Peyer's patch (tissue), 4 donors: ENCODE measurements around the genes OTOGL, PPFIA2 and MGAT4C.

- PRO-cap, result no peak
- RAMPAGE, long total RNA, 4 experiments, result no peak in any of the 4 experiments
These were observed 132.7 kb downstream of the PAWR start for GRCh38 chr12:79558047-79558513.

DNA sequence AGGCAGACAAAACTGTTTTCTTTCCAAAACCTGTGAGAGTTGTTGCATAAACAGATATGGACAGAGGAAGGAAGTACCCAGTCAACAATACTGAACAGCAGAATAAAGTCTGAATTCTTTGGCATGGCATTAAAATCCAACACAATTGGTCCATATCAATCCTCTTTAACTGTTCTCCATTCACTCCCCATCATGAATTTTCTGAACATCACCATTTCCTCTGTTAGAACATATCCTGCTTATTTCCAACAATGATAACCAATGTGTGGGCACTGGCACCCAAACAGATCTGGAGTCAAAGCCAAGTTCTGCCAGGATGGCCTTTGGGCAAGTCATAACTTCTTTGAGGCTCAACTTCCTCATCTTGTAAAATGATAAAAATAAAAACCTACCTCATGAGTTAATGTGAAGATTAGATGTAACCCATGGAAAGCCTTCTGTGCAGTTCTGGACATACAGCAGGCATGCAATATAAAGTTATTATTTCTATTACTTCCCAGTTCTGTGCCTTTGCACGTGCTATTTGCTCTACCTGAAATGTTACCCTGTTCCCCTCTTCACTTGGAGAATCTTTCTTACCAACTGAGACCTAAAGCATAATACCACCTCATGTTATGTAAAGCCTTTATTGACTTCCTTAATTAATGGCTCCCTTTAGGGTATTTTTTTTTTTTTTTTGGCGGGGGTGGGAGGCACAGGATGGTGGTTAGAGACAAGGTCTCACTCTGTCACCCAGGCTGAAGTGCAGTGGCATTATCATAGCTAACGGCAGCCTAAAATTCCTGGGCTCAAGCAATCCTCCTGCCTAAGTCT is 12.4 kb downstream of the PAWR start:
- PRO-cap, result no peak
- RAMPAGE, long total RNA, 4 experiments, result no peak in any of the 4 experiments

GRCh38 chr12:80099312-80099613 is at the start of gene OTOGL:
Gene OTOGL, plus strand, starts transcription at chr12:80099537.
- PRO-cap, result no peak
- RAMPAGE, long total RNA, 4 experiments, result no peak in any of the 4 experiments

DNA sequence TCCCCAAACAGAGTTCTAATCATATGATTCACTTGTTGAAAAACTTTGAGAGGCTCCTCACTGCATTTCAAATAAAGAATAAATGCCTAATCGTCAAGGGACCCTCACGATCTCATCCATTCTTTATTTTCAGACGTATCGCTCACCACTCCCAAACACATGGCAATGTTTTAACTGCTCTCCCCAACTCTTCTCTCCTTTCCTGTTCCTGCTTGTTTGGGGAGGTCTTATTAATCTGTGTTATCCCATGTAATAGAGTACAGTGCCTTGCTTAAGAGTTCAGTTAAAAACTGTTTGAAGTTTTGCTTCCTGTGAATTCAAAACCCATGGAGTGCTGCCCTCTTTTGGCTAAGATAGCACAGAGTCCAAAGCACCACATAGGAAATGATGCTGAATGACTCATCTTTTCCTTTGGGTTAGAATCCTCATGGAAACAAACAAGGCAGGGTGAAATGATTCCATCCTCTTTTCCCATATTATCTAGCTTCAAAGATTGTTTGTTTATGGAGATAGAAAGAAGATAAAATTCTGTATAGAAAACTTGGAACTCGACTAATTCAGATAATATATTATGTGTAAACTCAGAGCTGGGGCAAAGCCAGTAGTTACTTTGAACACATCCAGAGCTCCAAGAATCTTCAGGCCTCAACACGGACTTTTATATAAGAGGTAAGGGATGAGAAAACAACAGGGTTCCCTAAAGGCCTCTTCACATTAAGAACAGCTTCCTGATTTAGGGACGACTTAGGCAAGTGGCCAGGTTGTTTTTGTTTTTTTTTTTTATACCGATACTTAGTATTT is 87.4 kb downstream of the OTOGL start:
- PRO-cap, result no peak
- RAMPAGE, long total RNA, 4 experiments, result no peak in any of the 4 experiments

GRCh38 chr12:80249374-80250077 is 150.2 kb downstream of the OTOGL start:
- PRO-cap, result no peak
- RAMPAGE, long total RNA, 4 experiments, result no peak in any of the 4 experiments

DNA sequence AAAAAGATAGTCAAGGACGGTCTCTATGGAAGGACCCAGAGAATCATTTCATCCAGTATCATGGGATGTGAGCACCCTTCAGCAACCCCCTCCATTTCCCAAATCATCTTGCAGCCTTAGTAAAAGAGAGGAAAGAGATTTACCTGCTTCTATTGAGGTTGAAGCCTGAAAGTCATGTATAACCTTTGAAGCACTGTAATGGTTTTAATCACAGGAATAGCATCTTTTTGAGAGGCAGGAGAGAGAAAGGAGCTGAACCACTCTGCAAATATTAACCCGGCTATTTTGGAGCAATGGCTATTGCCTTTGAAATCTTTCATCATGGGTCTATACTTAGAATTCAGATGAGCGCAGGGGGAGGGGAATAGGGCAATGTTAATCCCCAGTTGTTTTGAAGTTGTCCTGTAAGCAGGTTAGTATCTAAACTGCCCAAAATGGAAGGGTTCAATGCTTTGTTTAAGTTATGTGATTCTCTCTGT is 429 bp upstream of the MYF6 start:
- PRO-cap, result no peak
- RAMPAGE, long total RNA, 4 experiments, result no peak in any of the 4 experiments

- PRO-cap, result no peak
- RAMPAGE, long total RNA, 4 experiments, result no peak in any of the 4 experiments
These were observed 6.1 kb downstream of the ACSS3 start for GRCh38 chr12:81083742-81084569.

DNA sequence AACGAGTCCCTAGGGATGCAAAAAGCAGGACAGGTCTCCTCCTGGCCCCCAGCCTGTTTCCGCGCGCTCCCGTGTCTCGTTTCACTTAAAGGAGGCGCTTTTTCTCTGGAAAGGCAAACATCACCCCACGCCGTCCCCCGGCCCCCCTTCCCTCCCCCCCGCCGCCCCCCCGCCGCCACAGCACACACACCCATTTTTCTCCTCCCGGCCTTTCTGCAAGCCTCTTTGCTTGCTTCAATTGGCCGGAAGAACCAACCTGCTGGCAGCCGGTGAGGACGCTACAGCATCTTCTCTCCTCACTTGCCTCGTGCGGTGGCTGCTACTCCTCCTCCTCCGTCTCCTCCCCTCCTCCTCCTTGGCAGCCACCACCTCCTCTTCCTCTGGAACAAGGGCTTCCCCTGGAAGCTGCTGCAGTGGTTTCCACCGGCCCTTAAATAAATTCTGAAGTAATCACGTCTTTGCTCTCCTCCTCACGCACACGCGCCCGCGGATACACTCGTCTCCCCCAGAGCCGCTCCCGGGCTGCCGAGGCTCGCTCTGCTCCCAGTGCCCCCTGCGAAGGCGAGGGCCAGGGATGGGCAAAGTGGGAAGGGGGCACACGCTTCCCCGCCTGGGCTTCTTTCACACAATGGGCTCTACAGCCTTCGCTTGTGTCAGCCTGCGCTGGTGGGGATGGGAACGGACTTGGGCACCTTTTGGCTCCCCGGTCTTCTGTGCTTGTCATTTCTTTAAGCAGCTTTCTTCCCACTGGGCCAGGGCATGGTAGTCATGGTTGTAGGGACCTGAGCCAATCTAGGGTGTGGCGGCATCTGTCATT is at the start of gene PPFIA2:
Gene PPFIA2 (minus strand): TSS at position 327 of the 817 bp plus-strand sequence.
- PRO-cap, result no peak
- RAMPAGE, long total RNA, 4 experiments, result start-site peak on the minus strand in 1 of 4 experiments, centred at position 332 of the sequence, 6 reads per replicate

DNA sequence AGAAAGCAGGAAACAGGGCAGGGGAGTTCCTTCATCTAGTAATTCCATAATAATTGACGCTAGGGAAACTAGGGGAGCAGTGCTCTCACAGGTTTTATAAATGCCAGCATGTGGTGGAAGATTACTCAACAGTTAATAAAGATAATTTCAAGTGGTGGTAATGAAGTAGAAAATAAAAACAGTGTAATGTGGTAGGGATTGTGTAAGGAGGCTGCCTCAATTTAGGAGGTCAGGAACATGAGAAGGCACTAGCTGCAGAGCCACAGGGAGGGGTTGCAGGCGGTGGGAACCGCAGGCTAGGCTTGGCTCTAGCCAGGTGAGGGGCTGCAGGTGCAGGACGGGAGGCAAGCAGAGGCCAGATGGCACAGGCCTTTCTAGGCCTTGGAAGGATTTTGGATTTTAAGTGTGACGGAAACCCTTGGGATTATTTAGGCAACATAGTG is 743 bp downstream of the METTL25 start:
- PRO-cap, result no peak
- RAMPAGE, long total RNA, 4 experiments, result start-site peak on the plus strand in 1 of 4 experiments, centred at position 184 of the sequence, 11 reads per replicate

- PRO-cap, result bidirectional peak, plus-strand start at chr12:82686433, minus-strand start at chr12:82686441; bidirectional peak, plus-strand start at chr12:82686495, minus-strand start at chr12:82686494; bidirectional peak, plus-strand start at chr12:82686861, minus-strand start at chr12:82686717
- RAMPAGE, long total RNA, 4 experiments, result no peak in any of the 4 experiments
These were observed 385 bp upstream of the TMTC2 start for GRCh38 chr12:82686273-82686768.

DNA sequence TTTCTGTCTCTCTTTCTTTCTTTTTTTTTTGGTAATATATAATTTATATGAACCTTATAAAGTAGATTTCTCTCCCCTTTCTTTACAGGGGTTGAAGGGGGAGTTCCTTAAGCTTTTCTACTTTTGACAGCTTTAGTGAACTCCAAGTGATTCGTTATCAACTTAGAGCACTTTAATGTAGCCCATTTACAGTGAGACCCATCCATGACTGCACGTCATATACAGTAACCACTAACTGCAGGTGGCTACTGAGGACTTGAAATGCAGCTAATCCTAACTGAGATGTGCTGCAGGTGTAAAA is 528 bp downstream of the LRRIQ1 start:
- PRO-cap, result no peak
- RAMPAGE, long total RNA, 4 experiments, result no peak in any of the 4 experiments

DNA sequence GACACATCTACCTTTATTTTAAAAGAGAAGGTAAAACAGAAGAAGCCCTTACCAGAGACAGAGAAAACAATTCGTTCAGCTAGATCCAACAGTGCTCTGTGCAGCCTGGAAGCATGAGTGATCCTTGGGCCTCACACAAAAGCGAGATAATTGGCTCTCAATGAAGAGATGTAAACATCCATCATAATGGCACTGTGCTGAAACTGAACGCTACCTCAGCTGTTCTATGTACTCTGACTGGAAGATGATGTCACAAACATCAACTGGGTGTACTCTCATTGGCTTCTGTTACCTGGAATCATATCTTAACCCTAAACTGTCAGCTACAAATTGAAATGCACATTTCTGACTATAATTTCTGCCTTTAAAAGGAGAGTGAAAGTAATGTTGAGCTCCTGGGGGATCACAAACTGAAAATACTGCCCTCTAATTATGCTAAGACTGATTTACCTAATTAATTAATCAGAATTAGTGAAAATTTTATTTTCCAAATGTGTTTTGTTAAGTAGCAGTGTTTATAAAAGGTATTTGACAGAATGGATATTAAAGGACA is at the start of gene MGAT4C:
Gene MGAT4C (minus strand): TSS at position 205 of the 553 bp plus-strand sequence.
- PRO-cap, result no peak
- RAMPAGE, long total RNA, 4 experiments, result no peak in any of the 4 experiments

- PRO-cap, result no peak
- RAMPAGE, long total RNA, 4 experiments, result no peak in any of the 4 experiments
These were observed 5.3 kb upstream of the MGAT4C start for GRCh38 chr12:86261529-86261926.

GRCh38 chr12:87784462-87784752 is 244.8 kb downstream of the C12orf50 start:
- PRO-cap, result no peak
- RAMPAGE, long total RNA, 4 experiments, result no peak in any of the 4 experiments

GRCh38 chr12:89192447-89192957 is 159.8 kb downstream of the DUSP6 start:
- PRO-cap, result no peak
- RAMPAGE, long total RNA, 4 experiments, result no peak in any of the 4 experiments

DNA sequence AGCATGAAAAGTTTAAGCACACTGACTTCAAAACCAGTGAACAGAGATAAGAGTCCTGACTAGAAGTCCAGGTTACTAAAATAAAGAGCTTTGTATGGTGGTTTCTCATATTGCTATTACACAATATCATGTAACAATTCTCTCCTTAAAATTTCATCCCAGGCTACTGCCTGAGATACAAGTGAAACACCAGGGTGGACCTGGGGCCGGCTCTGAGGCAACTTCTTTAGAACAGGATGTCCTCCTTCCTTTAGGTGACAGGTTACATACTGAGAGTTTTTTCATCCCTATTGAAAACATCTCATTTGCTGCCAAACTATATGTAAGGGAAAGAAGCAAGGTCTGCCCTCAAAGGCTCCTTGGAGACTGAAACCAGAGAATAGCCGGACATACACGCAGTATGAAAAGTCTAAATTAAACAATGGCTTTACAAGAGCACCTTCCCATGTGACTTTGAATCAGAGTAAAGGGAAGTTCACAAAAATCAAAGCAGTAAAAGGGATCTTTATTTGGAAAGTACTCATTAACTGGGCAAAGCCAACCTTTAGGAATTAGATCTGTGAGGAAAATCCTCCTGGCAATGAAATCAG is 139.9 kb downstream of the DUSP6 start:
- PRO-cap, result no peak
- RAMPAGE, long total RNA, 4 experiments, result no peak in any of the 4 experiments

DNA sequence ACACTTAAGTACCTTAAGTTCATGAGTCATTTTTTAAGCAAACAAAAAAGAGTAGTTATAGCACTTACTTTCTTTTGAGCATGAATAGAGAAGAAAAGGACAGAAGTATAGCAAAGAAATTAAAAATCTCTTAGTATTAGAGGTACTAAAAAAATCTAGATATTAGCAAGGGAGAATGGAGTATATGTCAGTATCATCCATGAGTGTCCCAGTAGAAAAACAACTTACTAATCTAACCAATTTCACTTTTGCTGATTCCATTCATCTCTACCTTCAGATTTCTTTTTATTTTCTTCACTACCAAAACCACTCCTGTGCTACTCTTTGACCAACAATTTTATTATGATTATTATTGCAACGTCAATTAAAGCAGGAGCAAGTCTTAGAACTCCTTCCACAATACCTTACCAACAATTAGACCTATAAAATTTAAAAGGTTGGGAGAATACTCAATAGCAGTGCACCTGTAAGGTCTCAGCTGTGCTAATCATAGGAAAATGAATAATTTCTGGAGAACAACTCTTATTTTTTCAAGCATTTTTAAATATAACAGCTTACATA is 8.2 kb downstream of the ATP2B1 start:
- PRO-cap, result no peak
- RAMPAGE, long total RNA, 4 experiments, result no peak in any of the 4 experiments

DNA sequence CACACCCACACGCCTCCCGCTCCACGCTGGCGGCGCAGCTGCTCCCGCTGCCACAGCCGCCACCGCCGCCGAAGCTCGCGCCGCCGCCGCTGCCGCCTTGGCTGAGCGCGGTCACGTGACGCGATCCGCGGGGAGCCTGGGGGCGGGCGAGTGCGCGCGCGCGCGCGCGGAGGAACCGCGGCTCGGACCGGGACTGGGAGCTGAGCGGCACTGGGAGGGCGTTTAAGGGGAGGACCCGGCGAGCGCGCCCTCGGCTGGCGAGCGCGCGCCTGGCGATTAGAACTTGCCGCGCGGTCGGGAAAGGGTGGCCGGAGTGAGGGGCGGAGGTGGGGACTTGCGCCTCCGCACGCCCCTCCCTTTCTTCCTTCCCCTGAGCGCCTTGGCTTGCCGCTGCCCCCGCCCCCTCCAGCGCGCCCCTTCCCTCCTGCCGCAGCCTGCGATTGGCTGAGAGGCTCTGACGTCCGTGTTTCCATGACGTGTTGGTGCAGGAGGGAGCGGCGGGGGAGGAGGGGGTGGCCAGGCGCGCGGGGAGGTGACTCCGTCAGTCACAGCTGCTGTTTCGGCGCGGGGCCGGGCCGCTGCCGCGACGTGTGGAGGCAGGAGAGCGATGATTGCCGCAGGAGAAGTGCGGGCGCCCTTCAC is 730 bp upstream of the ATP2B1 start:
- PRO-cap, result bidirectional peak, plus-strand start at position 163 of the sequence, minus-strand start at position 195 of the sequence; bidirectional peak, plus-strand start at position 557 of the sequence, minus-strand start at position 392 of the sequence
- RAMPAGE, long total RNA, 4 experiments, result start-site peak on the plus strand in 1 of 4 experiments, centred at position 524 of the sequence, 5 reads per replicate; start-site peak on the minus strand in 3 of 4 experiments, centred at positions 84 to 389 of the sequence, 12 to 101 reads per replicate

GRCh38 chr12:89760655-89761173 is 52.1 kb upstream of the ATP2B1 start:
- PRO-cap, result no peak
- RAMPAGE, long total RNA, 4 experiments, result no peak in any of the 4 experiments

DNA sequence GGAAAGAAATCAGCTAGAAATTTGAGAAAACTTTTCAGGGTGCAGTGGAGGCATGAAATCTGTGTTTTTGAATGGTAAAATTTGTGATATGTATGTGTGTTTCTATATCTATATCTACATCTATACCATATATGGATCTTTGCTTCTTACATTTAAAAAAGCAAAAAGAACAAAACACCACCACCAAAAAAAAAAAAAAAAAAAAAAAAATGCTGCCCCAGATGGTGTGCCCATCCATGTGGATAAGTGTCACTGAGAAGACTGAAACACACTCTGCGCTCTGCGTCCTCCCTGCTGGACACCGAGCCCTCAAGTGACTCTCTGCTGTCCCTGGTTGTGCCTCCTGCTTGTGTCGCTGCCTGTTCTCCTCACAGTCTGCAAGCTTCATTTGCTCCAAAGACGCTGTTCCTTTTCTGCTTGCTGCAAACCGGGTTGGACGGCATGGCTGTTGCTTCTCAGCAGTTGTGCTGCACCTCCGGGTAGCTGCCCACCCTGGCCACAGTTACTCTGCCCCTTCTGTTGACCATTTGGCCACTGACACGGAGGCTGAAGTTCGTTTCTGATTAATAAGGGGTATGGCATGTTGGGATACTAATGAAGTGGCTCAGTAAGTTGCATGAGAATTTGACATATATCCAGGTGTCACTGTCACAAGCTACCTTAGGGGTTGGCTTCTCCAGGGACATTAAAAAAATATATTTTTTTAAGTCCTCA is 276.2 kb upstream of the ATP2B1 start:
- PRO-cap, result no peak
- RAMPAGE, long total RNA, 4 experiments, result no peak in any of the 4 experiments